GM23248 (cell line): ENCODE measurements around the genes ACTL8, KLHDC7A and PAX7.

GRCh38 chr1:17755140-17755522, at the start of gene ACTL8:
Gene ACTL8 (plus strand): TSS chr1:17755333.
- RAMPAGE, long total RNA, result no peak

DNA sequence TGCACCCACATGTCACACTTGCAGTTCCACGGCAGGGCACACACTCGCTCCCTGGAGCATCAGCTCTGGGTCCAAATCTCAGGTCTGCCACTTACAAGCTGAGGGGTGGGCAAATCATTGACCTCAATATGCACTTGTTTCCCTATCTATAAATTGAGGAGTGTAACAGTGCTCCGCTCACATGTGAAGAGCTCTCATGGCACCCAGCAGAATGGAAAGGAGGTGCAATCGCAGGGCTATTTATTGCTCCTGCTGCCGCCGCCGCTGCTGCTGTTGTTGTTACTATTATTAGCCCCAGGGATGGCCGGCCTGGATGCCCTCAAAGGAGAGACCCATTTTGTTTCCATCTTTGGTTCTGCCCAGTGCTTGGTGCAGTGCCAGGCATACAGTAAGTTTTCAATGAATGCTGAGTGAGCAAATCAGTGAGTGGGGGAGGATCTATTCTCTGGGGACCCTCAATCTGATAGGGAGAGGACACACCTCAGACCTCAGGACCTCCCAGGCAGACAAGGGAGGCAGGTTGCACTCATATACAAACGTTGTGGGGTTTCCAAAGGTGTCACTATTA, 136.1 kb downstream of the ACTL8 start:
- RAMPAGE, long total RNA, result no peak

DNA sequence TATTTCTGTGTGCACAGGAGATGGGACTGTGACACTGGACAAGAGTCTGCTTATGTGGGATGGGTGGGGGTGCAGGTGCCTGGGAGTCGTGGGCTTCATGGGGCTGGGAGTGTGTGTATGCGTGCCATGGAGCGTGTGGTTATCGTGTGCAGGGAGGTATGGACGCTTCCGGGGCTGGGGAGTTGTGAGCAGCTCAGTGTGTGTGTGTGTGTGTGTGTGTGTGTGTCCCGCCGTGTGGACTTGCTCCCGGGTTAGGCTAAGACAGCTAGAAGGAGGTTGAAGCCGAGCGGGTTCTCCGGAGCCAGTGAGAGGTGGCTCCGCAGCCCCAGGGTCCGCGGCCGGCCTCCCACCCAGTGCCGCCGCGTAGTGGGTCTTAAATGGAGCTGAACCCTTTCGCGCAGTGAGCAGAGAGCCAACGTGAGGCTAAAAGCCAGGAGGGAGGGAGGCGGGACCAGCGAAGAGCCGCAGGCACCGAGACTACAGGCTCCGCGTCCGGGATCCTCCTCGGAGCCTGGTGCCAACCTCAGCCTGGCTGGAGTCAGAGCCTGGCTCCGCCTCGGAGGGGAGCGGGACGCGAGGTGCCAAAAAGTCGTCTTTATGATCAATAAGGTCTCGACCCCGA, 1.3 kb downstream of the IGSF21 start:
- RAMPAGE, long total RNA, result no peak

- RAMPAGE, long total RNA, result no peak
These were observed 3.5 kb downstream of the IGSF21 start for GRCh38 chr1:18110987-18111530.

DNA sequence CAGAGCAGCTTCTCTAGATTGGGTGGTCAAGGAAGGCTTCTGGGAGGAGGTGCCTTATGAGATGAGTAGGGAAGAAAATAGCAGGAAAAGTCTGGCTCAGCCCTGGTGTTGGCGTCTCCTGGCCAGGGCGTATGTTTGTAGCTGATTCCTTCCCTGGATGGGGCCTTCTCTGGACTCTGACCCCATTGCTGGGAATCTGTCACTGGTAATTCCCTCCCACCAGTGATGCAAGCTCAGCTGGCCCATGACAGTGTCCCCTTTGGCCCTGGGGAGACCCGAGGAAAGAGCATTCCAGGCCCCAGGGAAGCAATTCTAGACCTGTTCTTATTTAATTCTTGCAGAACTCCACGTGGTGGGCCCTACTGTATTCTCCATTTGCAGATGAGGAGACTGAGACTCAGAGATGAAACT, 20.7 kb downstream of the IGSF21 start:
- RAMPAGE, long total RNA, result no peak

DNA sequence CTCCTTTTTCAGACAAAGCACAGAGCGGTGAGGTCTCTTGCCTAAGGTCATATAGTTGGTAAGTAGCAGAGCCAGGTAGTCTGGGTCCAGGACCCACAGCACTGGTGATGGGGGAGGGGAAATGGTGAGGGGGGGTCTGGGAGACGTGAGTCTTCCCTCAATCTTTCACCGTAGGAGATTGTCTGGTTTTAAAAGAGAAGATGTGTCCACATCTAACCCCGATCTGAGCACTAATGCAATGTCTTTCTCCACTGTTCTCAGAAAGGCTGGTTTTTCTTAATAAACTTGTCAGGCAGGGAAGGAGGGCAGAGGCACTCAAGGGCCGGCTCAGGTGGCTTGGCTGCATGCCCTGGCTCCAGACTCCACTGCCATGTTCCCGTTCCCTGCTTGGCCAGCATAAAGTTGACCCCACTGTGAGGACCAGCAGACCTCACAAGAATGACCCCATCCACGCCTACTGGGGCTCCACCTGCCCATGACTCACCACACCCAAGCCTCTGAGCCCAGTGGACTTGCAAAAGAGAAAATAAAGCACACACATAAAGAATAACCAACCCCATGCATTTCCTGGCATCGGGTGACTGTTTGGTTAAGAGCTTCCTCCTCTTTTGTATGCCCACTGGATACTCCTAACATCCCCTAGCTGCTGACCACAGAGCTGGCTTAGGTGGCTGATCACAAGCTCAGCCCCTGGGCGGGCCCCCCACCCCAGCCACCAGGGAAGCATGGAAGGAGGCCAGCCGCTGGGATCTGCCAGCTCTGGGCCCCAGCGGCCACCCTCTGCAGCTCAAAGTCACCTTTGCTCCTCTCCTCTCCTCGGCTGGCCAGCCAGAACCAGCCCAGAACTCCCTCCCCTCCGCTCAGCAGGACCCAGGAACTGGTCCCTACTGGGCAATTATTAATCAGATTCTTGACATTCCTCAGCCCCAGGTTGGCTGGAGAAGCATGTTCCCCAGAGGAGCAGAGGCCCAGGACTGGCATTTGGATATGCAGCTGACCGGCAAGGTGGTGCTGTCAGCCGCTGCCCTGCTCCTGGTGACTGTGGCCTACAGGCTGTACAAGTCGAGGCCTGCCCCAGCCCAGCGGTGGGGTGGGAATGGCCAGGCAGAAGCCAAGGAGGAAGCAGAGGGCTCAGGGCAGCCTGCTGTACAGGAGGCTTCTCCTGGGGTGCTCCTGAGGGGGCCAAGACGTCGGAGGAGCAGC, at the start of gene KLHDC7A:
Gene KLHDC7A, plus strand, starts transcription at position 894 of the 1,203 bp plus-strand sequence.
- RAMPAGE, long total RNA, result no peak

- RAMPAGE, long total RNA, result no peak
These were observed 23.2 kb upstream of the PAX7 start for GRCh38 chr1:18607530-18607792.

GRCh38 chr1:18630597-18631821, at the start of gene PAX7:
Gene PAX7 (plus strand): TSS chr1:18630846.
- RAMPAGE, long total RNA, result no peak

DNA sequence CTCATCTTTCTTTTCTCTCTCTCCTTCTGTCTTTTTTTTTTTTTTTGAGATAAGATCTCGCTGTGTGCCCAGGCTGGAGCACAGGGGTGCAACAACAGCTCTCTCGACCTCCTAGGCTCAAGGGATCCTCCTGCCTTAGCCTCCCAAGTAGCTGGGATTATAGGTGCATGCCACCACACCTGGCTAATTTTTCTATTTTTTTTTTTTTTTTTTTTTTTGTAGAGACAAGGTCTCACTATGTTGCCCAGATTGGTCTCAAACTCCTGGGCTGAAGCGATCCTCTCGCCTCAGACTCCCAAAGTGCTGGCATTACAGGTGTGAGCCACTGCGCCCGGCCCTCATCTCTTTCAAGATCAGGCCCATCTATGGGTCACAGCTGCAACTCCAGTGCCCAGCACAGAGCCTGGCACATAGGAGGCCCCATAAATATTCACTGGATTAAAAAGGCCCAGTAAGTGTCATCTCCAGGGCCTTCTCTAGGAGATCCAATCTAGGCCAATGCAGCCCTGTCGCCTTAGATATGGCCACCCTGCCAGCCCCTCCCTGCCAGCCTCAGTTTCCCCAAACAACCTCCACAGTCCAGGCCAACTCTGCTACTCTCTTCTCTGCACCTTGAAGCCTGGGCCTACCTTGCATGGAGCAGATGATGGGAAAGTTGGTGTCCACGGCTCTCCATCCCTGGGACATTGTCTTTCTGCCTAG, 20.7 kb downstream of the IFFO2 start:
- RAMPAGE, long total RNA, result no peak

- RAMPAGE, long total RNA, result no peak
These were observed 15.2 kb downstream of the IFFO2 start for GRCh38 chr1:18941214-18941826.

DNA sequence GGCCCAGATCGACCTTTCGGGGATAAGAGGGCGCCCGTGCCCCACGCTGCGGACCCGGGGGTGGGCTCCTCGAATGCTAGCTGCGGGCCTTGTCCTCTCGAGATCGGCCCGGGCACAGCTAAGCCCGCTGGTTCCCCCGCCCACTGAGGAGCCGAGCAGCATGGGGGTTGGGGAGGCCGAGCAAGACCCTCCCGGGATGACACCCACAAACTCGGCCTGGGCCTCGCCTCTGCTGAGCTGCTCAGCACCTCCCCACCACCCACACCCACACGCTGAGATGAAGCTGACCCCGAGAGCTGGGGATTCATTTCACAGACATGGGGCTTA, 723 bp upstream of the IFFO2 start:
- RAMPAGE, long total RNA, result no peak

- RAMPAGE, long total RNA, result no peak
These were observed 126.6 kb upstream of the IFFO2 start for GRCh38 chr1:19082817-19083655.

GRCh38 chr1:19084450-19084945, 125.6 kb downstream of the UBR4 start:
- RAMPAGE, long total RNA, result no peak

- RAMPAGE, long total RNA, result no peak
These were observed 122.5 kb downstream of the UBR4 start for GRCh38 chr1:19087414-19088179.

- RAMPAGE, long total RNA, result no peak
These were observed 109.8 kb downstream of the UBR4 start for GRCh38 chr1:19100239-19100753.

DNA sequence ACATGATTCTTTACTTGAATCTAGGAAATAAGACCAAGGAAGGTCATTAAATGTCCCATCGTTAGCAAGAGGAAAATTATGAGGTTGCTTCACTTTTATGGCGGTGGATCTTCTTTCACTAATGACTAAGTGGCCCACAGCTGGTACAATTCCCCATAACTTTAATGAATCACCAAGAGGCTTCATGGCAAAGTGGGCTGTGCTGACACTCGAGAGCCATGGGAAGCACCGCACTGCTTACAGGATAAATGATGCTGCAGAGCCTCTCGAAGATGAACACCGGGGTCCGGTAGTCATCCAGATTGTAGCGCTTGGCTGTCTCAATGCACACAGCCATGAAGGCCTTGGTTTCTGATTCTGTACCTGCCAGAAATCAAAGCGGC, 108.8 kb downstream of the UBR4 start:
- RAMPAGE, long total RNA, result no peak

DNA sequence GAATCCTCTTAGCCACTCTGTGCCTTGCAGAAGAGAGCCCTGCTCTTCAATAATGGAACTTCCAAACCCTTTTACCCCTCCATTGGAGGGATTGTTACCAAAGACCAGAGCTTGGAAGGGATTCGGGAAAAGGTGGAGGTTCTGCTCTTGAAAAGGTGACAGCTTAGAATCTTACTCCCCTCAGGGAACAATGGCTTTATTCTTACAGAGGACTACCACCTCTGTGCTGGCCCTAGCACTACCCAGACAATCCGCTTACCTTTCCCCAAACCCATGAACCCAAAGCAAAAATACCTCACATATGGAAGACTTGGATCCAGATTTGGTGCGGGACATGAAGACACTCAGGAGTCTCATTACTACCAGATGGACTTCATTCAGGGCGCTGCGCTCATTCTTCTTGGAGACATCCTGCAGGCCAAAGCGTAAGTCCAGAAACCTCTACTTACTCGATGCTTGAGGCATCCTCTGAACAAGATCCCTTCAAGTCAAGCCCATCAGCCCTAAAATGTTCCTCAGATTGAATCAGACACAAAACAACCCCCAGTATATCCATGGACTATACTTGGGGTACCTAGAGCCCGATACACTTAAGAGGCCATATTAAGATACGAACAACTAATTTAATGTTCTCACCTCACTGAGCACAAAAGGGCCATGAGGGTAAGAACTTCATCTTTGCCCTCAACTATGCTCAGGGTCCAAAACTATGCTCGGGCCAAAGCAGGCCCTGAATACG, 82.6 kb downstream of the UBR4 start:
- RAMPAGE, long total RNA, result no peak

DNA sequence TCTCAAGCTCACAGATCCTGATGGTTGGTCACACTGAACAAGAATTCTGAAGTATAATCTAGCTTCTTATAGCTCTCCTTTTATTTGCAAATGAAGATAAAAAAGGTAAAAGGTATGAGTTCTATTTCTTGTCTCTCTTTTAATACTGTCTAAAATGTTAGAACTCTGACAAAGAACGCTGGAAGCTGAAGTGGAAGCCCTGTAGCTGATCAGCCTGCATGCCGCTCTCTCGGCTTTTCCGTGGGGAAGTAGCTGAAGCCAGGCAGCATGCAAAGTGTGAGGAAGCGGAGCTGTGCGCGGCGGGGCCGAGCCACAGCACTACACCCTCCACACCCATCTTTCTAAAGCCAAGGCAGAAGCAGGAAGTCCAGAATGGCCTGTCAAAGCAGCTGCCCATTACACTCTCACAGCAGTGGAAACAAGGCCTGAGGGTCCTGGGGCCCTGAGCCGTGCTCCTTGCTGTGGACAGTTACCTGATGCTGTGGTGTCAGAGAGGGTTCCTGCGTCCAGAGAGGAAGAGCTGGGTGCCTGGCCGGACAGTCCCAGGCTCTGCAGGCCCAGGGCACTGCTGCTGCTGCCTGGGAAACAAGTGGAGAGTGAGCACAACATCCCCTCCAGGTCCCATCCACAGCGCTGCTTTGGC, 69.6 kb downstream of the UBR4 start:
- RAMPAGE, long total RNA, result no peak

GRCh38 chr1:19181805-19182131, 28.3 kb downstream of the UBR4 start:
- RAMPAGE, long total RNA, result no peak

DNA sequence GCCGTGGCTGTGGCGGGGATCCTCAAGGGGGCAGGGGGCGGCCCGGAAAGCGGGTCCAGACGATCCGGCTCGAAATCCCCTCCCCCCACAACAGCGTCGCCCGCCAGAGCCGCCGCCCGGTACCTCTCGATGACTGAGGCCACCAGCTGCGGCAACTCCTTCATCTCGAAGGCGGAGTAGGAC, 225 bp downstream of the UBR4 start:
- RAMPAGE, long total RNA, result no peak